Metastatic Breast Carcinoma in the Ovary (tissue), 3 donors: ENCODE measurements around the genes ATP6V1G2, ABHD16A, DDAH2, SAPCD1 and C4B.

DNA sequence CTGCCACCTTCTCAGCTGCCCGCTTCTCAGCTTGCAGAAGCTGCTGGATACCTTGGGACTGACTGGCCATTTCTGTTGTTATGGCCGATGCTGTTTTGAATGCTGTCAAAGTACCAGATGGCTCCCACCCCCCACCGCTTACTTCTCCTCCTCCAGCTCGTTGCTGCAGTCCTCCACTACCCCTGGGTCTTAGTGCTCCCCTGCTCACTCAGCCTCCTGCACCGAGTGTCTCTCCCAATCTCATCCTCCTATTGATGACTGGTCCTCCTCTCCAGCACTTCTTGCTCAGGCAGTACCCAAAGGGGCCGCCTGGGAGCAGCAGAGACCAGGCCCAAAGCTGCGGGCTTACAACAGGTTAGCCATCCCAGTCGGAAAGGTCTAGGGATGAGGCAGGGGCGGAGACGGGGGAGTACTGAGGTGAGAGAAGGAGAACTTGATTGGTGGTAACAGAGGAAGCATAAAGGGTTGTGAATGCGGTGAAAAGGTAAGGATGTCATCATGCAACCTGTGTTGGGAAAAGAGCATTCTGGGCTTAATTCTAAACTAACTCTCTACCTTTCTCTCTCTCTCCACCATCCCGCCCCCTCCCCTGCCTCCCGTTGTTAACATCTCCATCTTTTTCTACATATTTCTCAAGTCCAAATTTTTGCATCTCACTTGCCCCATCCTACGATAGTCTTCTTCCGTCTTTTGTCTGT is at the start of gene ATP6V1G2:
Gene ATP6V1G2 (minus strand): TSS at position 119 of the 698 bp plus-strand sequence.
- PRO-cap, 3 experiments = no peak in any of the 3 experiments

DNA sequence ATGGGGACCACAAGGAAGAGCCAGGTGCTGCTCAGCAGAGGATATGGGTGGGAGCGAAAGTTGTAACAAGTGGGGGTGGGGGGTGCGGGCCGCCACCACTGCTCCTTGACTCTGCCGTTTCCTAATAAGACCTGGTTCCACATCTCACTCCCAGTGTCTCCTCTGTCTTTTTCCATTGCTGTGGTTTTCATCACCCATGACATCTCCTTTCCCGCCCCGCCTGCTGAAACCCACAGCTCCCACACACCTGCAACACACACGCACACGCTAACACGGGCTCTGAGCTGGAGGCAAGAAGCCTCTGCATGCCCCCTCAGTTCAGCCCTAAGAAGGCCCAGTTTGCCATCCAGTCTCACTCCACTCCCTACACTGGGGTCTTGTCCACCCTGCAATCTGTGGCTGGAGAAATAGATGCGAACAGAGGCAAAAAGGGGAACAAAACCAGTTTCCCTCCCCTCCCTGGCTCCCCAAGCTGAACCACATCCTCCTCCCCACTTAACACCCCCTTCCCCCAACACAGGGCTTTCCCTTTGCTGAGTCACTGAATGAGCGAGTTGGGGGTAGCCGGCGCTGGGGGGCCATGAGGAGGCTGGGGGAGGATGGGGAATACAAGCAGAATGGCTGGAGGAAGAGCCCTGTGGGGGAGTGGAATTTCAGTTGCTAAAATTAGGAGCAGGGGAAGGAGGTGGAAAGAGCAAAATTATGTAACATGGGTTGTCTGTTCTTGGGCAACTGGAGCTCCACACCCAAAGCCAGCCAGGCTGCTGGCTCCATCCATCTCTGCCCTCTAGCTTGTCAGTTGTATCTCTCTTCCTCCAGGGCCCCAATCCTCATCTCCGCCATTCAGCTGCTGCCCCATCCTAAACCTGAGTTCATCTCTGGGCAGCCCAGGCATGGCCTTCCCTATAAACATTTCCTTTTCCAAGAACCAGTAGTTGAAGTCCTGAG is 11.5 kb downstream of the NFKBIL1 start:
- PRO-cap, 3 experiments = no peak in any of the 3 experiments

GRCh38 chr6:31615496-31616242 is 635 bp downstream of the AIF1 start:
- PRO-cap, 3 experiments = no peak in any of the 3 experiments

DNA sequence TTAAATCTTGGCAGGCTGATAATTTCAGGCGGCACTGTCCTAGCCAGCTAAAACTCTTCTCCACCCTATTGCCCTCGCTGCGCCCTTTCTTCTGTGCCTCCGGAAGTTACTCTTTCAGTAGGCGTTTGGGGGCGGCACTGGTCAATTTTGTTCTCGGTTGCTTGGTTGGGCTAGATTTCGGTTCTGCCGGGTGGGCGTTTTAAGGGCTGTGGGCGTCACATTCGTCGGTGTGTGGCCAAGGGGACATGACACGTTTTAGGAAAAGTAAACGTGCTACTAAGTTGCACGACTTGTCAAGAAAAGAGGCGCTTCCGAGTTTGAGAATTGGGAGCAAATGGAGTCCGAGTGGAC is 403 bp upstream of the BAG6 start:
- PRO-cap, 3 experiments = peak in 3 of 3 experiments; most common plus-strand start position 117 of the sequence (in 3)

DNA sequence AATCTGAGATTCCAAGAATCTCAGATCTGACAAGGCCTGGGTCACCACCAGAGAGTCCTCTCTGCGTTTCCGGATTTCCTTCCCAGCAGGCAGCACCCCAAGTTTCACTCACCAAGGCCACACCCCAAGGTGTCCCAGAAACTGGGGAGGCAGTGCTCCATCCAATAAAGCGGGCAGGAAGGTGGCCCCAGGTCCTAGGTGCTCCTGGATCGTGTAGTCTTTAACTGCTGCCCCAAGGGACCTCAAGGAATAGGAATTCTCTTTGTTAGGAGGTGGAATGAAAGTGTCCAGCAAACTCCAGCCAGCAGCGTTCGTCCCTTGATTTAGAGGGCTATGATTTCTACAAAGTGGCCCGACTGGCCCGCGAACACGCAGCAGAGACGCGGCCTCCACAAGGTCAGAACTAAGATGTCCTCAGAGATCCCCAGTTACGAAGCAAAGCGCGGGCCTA is 344 bp downstream of the C6orf47 start:
- PRO-cap, 3 experiments = no peak in any of the 3 experiments

DNA sequence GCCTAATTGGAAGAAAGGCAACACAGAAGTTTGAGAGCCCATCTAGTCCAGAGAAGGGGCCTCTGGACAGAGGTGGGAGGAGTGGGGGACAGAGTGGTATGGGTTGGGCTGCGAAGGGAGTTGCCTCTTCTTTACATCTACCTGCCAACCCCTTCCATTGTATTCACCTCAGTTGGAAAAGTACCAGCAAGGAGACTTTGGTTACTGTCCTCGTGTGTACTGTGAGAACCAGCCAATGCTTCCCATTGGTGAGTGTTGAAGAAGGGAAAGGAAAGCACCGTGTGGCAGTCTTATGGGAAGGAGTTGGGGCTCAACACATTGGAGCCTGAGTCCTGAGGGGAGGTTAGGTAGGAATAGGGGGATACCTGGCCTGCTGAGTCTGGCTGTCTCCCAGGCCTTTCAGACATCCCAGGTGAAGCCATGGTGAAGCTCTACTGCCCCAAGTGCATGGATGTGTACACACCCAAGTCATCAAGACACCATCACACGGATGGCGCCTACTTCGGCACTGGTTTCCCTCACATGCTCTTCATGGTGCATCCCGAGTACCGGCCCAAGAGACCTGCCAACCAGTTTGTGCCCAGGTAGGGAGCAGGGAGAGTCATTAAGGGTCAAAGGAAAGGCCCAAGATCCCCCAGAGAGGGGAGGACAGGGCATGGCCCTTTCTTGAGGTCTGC is 713 bp upstream of the LY6G5B start:
- PRO-cap, 3 experiments = no peak in any of the 3 experiments

- PRO-cap, 3 experiments = peak in 3 of 3 experiments; most common plus-strand start chr6:31703021 (in 2); most common minus-strand start chr6:31703072 (in 2)
Observed at GRCh38 chr6:31702458-31703514, at the start of gene ABHD16A. TSS of gene ABHD16A (minus strand) at chr6:31703324.

DNA sequence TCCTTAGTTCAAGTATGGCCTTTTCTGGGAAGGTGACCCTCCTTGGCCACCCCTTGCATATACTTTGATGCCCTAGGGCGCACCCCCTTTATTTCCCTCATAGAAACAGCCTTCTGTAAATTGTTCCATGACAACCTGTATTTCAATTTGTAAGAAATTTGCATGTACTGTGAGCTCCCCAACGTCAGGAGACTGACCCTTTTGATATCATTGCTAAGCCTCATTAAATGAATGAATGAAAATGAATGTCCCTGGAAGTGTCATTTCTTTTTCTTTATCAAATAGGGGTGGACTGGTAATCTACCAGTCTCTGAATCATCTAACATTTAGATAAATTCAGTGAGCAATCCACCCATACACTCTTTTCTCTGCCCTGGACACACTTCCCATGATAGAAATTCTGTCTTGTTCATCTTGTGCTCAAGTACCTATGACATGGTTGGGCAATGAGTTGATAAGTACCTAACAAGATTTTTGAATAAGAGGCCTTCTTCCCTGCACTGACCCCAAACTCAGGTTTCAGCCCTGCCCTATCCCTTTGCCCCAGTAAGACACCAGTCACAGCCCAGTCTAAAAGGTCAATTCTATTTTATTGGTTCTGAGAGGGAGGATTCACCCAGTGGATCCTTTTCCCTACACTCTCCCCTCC is 2.5 kb downstream of the DDAH2 start:
- PRO-cap, 3 experiments = no peak in any of the 3 experiments

DNA sequence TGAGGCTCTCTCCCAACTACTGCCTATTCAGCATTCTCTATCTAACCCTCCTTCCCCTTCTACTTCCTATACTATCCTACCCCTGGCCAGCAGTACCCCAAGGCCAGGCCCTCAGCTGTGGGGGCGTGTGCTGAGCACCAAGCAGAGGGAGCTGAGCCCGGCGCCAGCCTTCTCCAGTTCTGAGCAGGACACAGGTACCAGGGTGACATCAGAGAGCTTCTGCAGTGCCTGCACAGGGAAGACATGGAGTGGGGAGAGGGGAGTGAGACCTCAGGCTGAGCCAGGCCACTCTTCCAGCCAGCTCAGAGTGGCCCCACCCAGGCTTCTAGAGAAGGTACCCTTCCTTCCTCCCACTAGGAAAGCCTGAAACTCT is 2.0 kb downstream of the DDAH2 start:
- PRO-cap, 3 experiments = no peak in any of the 3 experiments

- PRO-cap, 3 experiments = peak in 3 of 3 experiments; most common plus-strand start chr6:31729625 (in 1); most common minus-strand start chr6:31729102 (in 3)
Observed at GRCh38 chr6:31728973-31729715, at the start of gene DDAH2. TSS of gene DDAH2 (minus strand) at chr6:31729299.

DNA sequence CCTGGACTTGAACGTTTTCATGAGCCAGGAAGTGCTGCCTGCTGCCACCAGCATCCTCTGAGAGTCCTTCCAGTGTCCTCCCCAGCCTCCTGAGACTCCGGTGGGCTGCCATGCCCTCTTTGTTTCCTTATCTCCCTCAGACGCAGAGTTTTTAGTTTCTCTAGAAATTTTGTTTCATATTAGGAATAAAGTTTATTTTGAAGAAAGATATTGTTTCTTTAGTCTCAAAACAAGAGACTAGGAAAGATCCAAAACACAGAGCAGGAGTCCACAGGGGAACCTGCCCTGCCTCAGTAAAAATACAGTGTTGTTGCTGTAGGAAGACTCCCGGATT is at the start of gene SAPCD1:
Gene SAPCD1 (plus strand): TSS at position 186 of the 334 bp plus-strand sequence.
- PRO-cap, 3 experiments = no peak in any of the 3 experiments

- PRO-cap, 3 experiments = peak in 1 of 3 experiments; most common plus-strand start chr6:31820275 (in 1); most common minus-strand start chr6:31819994 (in 1)
Observed at GRCh38 chr6:31819901-31820582, 4.7 kb downstream of the HSPA1A start.

DNA sequence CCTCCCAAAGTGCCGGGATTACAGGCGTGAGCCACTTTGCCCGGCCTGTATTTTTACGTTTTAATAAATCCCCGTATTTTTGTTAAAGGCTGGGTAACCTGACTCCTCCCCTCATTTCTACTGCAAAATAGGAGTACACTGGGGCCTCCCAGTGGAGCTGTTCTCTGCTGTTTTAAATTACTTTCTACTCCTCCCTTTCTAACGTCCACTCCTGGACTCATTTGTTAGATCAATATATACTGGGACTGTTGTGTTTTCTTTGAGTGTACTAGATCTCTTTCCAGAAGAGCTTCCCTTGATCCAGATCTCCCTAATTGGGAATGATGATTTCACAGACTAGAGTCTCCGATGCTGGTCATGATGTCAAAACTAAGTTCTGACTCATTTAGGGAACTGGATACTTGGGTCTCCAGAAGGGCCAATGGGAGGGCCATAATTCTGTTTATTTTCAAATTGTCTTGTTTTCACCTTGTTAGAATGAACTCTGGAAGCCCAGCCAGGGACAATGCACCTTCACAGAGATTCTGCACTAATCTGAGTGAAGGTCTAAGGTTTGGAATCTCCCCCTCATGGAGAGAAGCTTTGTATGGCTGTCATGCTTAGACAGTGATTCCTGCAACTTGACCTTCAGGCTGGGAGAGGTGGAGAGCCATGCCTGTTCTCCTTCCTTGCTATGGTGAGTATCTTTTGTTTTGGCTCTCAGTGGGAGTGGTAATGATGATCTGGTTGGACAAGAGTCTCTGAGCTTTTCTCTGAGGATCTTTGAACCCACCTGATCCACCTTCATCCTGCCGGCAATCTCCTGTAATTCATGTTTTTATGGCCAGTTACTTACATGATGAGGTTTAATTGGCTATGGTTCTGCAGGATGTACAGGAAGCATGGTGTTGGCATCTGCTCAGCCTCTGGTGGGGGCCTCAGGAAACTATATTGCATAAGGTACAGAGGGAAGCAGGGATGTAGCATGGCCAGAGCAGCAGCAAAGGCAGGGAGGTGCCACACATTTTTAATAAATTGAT is 9.5 kb downstream of the HSPA1B start:
- PRO-cap, 3 experiments = peak in 2 of 3 experiments; most common plus-strand start position 316 of the sequence (in 1); most common minus-strand start position 55 of the sequence (in 2)

DNA sequence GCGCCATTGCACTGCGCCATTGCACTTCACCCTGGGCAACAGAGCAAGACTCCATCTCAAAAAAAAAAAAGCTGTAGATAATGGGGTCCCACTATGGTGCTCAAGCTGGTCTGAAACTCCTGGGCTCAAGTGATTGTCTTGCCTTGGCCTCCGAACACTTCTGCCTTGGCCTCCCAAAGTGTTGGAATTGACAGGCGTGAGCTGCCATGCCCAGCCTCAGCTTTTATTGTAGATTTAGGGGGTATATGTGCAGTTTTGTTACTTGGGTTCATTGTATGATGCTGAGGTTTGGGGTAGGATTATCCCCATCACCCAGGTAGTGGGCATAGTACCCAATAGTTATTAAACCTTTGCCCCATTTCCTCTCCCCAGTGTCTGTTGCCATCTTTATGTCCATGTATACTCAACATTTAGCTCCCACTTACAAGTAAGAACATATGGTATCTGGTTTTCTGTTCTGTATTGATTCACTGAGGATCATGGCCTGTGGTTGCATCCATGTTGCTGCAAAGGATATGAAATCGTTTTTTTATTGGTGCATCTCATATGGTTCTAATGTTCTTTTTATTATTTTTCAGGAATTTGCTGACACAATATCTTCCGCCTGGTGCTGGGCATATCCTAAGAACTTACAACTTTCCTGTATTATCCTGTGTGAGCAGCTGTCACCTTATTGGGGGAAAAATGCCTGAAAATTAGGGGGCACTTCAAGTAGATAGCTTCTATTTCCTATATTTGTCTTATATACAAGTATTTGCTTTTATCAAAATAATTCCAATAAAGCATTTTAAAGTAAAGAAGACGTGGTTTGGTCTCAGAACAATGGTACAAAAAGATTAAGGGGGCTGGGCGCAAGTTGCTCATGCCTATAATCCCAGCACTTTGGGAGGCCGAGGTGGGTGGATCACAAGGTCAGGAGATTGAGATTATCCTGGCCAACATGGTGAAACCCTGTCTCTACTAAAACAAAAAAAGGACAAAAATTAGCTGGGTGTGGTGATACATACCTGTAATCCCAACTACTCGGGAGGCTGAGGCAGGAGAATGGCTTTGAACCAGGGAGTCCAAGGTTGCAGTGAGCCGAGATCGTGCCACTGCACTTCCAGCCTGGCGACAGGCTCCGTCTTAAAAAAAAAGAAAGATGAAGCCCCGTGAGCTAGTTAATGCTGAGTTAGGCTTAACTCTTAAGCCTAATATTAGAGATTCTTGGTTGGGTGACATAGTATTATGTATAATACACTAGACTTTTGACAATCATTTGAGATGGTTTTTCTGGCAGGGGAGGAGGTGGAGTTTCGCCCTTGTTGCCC is 11.9 kb downstream of the HSPA1B start:
- PRO-cap, 3 experiments = no peak in any of the 3 experiments

DNA sequence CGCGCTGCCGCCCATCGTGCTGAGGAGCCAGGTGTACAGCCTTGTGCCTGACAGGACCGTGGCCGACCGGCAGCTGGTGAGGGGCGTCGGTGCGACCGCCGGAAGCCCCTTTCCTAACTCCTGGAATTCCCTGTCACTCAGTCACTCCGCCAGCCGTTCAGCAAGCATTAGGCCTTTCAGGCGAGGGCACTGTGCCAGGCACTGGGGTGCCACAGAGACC is 429 bp downstream of the STK19 start:
- PRO-cap, 3 experiments = no peak in any of the 3 experiments

- PRO-cap, 3 experiments = no peak in any of the 3 experiments
Observed at GRCh38 chr6:32014405-32015028, at the start of gene C4B. TSS of gene C4B (plus strand) at chr6:32014795.

DNA sequence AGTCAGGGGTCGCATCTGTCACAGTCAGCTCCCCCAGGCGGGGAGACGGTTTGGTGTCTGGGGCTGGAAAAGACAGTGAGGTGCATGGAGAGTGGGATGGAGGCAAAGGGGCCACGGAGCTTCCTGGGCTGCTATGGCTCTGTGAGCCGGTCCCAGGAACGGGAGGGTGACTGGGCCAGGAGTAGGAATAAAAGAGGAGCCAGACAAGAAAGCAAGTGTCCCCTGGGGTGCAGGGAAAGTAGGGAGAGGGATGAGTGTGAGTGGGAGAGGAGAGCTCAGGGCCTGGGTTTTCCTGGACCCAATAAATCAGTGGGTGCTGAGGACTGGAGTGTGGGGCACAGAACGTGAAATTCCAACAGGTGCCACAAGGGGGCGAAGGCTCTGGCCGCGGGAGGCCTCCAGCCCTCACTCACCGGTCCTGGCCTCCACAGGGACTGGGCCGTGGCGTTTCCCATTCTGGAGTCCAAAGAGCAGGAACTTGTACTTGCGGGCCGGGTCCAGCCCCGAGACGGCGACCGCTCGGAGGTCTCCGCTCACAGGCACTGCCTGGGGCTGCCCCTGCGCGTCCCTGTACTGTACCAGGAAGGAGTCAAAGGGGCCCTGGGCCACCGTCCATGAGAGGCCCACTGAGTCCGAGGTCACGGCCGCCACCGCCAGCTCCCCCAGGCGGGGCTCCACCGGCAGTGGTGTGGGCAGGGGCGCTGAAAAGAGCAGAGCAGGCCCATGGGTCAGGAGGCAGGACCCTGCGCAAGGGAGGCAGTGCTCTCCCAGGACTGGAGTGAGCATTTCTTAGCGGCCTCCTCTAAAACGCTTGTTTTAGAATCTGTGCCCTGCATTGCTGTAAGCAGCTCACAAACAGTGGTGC is 10.0 kb downstream of the CYP21A2 start:
- PRO-cap, 3 experiments = no peak in any of the 3 experiments

DNA sequence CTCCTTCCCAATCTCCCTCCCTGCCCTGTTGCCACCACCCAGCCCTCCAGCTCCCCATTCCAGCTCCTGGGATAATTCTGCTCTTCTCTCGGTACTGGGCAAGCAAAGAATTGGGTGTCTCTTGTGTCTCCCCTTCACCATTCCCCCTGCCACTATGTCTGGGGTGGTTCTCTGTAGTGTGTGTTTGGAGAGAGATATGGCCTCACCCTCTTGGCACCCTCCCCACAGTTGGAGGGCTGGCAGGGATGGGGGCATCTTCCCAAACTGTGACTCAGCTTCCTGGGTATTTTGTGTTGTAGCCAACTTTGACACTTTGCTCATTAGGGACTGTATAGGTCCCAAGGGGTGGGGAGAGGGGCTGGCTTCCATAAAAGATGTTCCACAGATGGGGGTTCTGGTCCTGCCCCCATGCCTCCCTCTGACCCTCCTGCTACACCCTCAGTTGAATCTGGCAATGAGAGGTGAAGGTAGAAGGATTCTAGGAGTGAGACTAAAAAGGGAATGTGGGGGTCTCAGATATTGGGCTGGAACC is 1.7 kb downstream of the TNXB start:
- PRO-cap, 3 experiments = no peak in any of the 3 experiments

DNA sequence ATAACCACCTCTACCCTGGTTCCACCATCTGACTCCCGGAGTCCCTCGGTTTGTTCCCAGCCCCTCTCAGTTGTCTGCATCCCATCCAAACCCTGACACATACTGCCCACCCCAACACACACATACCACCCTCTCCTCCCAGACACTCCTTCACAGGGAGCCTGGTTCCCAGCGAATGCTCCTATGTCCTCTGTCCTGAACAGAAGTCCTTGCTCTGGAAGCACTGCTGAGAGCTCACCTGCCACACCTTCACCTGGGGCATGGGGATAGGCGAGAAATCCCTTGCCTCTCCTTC is 333 bp downstream of the TNXB start:
- PRO-cap, 3 experiments = no peak in any of the 3 experiments

- PRO-cap, 3 experiments = no peak in any of the 3 experiments
Observed at GRCh38 chr6:32110554-32111085, 1.5 kb upstream of the TNXB start.